Fibroblast of the aortic adventitia (primary cell): ENCODE measurements around a stretch of chr21.

DNA sequence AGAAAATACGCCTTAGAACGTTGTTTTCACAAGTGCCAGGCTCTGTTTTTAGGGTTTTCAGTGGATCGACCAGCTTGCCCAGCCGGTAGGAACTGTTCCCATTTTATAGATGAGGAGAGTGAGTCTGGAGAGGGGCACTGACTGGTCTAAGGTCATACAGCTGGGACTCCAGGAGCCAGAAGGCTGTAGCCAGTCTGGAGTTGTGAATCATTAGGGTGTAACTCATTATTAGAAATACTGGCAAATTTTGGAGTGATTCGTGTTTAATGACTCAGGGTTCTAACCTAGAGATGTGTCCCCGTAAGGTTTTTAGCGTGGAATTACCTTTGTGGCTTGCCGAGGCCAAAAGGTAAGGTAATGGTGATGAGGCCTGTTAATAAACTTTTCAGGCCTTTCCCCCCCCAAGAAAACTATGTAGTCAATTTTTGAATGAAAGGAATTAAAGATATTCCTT lies 2.0 kb downstream of the DYRK1A start:
- CAGE, long polyA plus RNA, result no peak

- CAGE, long polyA plus RNA, result no peak
These were observed 4.1 kb downstream of the DYRK1A start for GRCh38 chr21:37370491-37371166.

- CAGE, long polyA plus RNA, result no peak
These were observed 10.3 kb downstream of the DYRK1A start for GRCh38 chr21:37376979-37377178.

GRCh38 chr21:37393050-37393882 lies 26.7 kb downstream of the DYRK1A start:
- CAGE, long polyA plus RNA, result no peak

- CAGE, long polyA plus RNA, result no peak
These were observed 85.6 kb downstream of the DYRK1A start for GRCh38 chr21:37451856-37452869.

DNA sequence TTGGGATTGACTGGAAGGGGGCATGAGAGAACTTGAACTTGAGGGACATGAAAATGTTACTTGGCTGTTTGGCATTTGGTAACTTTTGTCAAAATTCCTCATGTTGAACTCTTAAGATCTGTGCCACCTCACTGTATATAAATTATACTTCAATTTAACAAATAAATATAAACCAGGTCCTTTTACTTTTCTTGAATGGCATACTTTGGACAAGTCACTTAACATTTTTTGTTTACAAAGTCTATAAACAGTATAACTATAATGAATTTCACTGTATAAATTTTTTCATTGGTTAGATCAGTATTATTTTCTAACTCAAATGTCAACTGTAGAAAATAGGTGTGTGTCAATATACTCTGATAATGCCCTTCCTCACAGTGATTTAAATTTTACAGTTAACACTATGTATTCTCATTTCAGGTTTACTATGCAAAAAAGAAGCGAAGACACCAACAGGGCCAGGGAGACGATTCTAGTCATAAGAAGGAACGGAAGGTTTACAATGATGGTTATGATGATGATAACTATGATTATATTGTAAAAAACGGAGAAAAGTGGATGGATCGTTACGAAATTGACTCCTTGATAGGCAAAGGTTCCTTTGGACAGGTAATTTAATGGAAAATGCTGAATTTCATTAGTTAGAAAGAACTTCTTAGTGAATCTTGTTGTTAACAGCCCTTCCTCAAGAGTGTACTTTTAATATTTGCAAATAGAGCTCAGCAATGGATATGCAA lies 113.8 kb downstream of the DYRK1A start:
- CAGE, long polyA plus RNA, result no peak

DNA sequence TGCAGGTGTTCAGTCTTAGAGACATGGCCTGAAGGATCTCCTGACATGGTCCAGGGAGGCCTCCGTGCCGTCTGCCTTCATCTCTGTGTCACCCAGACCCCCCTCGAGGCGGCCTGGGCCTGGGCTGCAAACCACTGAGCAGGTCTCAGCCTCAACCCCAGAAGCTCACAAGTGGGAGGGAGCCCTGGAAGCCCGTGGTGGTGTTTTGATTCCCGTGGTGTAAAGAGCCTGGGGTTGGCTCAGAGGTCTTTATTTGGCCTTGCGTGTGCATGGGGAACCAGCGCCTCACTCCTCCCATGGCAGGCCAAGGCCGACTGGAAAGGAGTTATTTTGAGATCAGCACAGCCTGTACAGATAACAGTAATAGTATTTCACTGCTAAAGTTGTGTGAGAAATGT lies 186.4 kb downstream of the DYRK1A start:
- CAGE, long polyA plus RNA, result no peak

DNA sequence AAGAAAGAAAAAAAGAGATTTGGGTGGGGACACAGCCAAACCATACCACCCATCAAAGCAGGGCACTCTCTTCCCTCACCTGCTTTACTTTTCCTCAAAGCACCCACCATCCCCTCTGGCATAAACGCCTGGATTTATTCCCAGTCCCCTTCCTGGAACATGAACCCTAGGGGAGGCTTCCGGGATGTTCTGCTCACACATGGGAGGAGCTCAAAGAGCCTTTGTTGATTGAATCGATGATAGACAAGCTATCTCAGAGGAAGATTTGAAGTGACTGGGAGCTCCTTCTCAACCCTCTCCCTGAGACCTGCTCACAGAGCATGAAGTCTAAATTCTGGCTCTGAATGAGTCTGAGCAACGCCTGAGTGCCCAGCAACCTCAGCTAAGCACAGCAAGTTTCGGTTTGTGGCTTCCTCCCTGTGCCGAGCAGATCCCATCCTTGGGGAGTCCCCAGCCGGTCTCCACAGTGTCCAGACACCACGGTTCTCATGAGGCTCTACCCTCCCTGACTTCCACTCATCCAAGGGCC lies 190.6 kb downstream of the DYRK1A start:
- CAGE, long polyA plus RNA, result no peak

DNA sequence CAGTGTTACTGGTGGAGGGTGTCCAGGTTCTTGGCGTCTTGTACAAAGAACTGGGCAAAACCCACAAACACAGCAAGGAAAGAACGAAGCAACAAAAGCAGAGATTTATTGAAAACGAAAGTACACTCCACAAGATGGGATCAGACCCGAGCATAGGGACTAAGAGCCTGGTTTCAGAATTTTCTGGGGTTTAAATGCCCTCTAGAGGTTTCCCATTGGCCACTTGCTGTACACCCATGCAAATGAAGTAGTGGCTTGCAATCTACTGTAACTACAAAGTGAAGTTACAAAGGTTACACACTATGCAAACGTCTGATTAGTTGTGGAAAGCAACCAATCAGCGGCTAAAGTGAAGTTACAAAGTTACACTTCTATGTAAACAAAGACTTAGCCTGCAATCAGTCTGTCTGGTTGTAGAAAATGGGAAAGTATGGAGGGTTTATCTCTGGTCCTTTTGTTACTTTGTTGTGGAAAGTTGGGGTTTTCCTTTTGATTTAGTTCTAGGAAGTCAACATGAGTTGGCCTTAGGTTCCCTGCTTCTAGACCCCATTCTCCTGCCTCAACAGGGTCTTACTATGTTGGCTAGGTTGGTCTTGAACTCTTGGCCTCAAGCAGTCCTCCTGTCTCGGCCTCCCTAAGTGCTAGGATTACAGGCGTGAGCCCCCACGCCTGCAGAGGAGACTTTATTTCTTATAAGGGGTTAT lies 199.3 kb downstream of the DYRK1A start:
- CAGE, long polyA plus RNA, result no peak

- CAGE, long polyA plus RNA, result no peak
These were observed 226.4 kb downstream of the DYRK1A start for GRCh38 chr21:37593027-37593348.

GRCh38 chr21:37753078-37753744 lies 163.0 kb downstream of the KCNJ6 start:
- CAGE, long polyA plus RNA, result no peak

- CAGE, long polyA plus RNA, result no peak
These were observed 58.8 kb downstream of the KCNJ6 start for GRCh38 chr21:37857489-37857842.

GRCh38 chr21:38195817-38196621 lies 60.8 kb upstream of the KCNJ15 start:
- CAGE, long polyA plus RNA, result no peak

GRCh38 chr21:38293553-38294326 lies 36.9 kb downstream of the KCNJ15 start:
- CAGE, long polyA plus RNA, result no peak

- CAGE, long polyA plus RNA, result no peak
These were observed 2.5 kb downstream of the ERG start for GRCh38 chr21:38495696-38496271.

DNA sequence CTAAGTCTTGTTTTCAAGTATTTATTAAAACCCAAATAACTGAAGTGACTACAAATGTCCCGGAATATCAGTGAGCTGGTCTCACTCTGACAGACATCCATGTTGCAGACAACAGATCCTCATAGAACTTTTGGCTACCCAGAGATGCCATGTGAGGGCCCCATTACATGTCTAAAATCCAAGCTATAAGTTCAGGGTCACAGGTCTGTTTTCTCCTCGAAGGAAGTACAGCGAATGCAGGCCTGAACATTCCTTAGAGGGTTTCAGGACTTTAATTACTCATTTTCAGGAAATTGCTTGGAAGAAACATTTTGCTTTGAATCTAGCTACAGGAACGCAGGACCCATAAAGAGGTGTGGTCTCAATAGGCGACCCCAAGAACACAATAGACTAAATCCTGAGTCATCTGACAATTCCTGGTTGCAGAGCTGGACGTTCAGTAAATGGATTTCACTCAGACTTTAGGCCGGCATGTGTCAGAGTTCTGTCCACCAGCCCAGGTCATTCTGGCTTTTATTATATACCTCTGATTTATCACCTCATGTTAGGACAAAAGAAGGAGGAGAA lies 952 bp upstream of the ERG start:
- CAGE, long polyA plus RNA, result no peak

GRCh38 chr21:38499713-38500403 lies 1.6 kb upstream of the ERG start:
- CAGE, long polyA plus RNA, result no peak

DNA sequence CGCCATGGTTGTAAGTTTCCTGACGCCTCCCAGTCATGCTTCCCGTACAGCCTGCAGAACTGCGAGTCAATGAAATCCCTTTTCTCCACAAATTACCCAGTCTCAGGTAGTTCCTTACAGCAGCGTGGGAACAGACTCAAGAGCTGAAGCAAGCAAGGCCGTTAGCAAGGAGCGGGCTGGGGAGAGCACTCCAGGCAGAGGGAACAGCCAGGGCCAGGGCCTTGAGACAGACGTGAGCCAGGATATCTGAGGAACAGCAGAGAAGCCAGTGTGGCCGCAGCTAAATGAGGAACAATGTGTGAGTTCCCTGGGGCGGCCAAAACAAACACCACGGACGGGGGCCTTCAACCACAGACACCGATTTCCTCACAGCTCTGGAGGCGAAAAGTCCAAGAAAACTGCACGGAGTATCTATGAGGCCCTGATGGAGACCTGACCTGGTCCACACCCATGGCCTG lies 54.1 kb upstream of the ETS2 start:
- CAGE, long polyA plus RNA, result no peak

DNA sequence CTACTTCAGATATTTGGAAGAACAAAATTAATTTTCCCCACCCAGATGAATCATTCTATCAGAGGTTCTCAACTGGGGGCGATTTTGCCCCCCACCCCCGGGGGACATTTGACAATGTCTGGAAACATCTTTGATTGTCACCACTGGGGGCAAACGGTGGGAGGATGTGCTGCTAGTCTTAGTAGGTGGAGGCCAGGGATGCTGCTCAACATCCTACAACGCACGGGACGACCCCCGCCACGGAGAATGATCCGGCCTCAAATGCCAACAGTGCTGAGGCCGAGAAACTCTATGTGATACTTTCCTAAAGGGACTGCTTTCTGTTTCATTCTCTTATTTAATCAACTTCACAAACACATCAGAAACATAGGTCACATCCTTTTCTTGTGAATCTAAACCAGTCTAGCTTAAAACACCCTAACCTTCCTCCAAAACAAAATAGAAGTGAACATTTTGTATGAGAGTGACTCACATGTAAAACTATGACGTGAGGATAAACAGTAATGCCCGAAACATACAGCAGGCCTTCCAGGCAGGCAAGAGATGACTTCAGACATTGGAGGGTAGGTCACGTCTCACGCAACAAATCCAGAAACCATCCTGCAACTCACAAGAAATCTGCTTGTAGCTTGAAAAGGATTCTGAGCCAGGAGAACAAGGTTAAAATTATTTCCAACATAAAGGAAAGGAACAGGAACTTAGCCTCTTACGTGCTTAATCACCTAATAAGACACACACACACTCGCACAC lies 37.2 kb upstream of the ETS2 start:
- CAGE, long polyA plus RNA, result no peak

DNA sequence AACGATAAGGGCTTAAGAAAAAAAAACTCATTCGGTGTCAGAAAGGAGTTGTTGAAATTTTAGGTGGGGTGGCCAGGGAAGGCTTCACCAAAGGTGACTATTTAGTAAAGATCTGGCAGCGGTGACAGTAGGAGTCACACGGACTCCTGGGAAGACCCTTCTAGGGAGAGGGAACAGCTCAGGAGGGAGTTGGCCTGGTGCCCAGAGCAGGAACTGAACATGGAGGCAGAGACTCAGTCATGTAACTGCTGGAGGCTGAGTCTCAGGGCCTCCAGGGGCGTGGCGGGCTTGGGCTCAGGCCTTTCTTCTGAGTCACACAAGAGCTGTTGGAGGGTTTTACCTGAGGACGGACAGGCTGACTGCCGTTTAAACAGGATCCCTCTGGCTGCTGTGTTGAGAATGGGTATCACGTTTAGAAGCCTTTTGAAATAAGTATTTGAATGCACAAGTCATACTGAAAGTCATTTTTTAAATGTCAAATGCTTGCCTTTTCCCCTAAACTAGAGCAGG lies 7.3 kb upstream of the ETS2 start:
- CAGE, long polyA plus RNA, result no peak